Vein endothelial cell (primary cell): ENCODE measurements around a stretch of chr5.

DNA sequence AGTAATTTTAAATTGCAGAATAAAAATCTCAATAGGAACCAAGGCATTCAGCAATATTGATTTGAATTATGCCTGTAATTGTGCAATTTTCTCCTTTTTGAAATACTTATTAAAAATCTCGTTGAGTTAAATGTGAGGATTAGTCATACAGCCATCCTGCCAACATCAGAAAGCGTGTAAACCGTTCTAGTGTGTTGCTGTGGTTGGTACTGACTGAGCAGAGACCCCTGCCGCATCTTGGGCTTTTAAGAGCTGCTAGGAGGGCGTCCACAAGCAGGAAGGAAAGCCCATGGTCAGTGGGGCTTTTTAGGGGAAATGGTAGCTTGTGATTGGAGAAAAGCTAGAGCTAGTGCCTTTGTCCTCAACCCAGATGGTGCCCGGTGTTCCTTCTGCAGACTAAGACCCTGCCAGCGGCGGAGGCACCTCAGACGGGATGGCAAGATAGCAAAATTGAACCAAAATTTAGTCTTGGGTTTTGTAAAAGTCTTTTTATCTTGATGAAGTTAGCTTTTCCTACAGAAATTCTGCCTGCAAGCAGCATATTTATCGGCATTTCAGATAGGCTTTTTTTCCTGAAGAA, 1.4 kb downstream of the SDHA start:
- CAGE, long polyA plus RNA = no peak

- CAGE, long polyA plus RNA = no peak
Observed at GRCh38 chr5:220135-220406, 2.0 kb downstream of the SDHA start.

GRCh38 chr5:321854-322148, 287 bp downstream of the AHRR start:
- CAGE, long polyA plus RNA = no peak

- CAGE, long polyA plus RNA = no peak
Observed at GRCh38 chr5:473408-473715, 30.4 kb downstream of the EXOC3 start.

DNA sequence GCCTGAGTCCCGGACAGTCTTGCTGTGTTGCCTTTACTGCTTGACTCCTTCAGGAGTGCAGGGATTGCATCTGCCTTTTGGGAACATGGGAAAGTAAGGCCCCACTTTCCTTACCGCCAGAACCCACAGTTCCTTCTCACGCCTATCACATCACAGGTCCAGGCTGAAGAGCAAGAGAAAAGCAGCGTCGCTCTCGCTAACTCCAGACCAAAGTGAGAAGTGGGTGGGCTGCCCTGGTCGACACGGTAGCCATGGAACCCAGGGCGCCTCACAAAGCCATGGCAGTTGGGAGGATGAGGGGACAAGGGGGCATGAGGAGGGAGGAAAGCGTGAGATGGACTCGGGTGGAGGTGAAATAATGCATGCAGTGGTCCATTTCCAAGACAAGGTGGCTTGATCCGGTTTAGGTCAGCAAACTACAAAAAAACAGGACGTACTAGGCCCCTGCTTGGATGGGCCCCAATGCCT, 8.0 kb upstream of the ZDHHC11 start:
- CAGE, long polyA plus RNA = no peak

DNA sequence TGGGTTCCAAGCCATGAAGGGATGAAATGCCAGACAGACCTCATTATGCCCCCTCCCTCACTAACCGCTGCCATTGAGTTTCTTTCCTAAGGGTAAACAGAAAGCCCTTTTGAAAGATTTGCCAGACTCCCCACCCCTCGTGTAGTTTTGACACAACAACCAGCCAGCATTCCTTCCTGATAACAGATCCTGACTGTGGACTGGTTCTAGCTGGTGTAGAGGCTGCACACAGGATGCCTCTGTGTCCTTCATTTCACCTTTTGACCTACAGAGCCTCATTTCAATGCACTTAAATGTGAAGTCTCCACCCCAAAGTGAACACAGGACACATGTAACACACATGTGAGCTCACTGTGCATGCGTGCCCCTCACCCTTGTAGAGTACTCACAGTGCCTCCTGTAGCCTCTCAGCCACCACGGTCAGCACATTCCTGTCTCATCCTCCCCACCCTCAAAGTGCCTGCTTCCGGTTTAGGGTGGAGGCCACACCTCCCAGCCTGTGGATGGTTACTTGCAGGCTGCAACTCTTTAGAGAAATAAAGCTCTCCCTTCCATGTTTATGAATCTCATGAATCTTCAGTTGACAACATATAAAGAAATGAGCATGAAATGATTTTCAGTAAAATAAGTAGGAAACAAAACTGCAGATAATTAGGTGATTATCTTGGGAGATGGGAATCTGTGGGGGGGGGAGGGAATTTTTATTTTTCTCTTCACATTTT, 11.6 kb upstream of the NKD2 start:
- CAGE, long polyA plus RNA = no peak

DNA sequence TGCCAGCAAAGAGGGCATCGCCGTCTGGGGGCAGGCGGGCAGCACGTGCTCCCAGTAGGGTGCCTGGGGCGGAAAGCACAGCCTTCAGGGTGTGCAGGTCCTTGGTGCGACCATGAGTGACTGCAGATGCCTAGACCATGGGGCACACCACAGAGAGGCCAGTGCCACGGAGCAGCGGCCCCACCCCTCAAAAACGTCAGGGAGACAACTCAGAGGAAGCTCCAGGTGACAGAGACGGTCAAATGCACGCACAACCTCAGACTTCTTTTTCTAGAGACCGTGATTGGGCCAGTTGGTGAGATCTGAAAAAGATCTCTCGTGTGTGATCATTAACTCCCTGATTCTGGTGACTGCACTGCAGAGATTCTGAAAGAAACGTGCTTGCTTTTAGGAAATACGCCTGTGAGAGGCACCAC, 16.1 kb downstream of the SLC12A7 start:
- CAGE, long polyA plus RNA = no peak

- CAGE, long polyA plus RNA = no peak
Observed at GRCh38 chr5:1124500-1125299, 12.8 kb upstream of the SLC12A7 start.

GRCh38 chr5:1131015-1131657, 19.3 kb upstream of the SLC12A7 start:
- CAGE, long polyA plus RNA = no peak

DNA sequence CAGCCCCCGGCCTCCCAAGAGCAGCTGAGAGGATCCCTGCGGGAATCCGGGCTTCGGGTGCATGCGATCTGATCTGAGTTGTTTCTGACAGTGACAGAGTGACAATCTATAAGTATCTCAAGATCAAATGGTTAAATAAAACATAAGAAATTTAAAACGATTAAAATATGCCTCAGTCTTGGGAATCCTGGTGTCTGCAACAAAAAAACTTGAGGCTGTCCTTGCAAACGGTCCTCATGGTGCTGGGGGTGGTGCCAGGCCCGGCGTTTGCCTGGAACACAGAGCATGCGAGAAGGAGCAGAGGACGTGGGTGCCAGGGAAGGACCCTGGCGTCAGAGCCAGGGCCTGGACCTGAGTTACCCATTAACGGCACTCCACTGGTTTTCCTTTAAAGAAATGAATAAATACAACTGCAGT, 221 bp upstream of the SLC6A18 start:
- CAGE, long polyA plus RNA = no peak

GRCh38 chr5:1251770-1252573, 26.8 kb downstream of the SLC6A18 start:
- CAGE, long polyA plus RNA = no peak

DNA sequence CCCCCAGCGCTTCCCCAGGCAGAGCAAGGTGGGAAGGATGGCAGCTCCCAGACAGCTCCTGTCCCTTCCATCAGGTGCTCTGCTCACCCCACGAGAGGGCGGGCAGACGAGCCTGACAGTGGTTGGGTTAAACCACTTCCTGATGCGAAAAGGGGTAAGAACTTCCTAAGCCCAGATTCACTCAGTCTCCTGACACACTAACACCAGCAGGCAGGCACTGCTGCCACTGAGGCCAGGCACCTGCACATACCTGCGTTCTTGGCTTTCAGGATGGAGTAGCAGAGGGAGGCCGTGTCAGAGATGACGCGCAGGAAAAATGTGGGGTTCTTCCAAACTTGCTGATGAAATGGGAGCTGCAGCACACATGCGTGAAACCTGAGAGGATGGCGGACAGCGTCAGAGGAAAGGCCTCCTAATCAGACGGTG, 29.9 kb downstream of the SLC6A18 start:
- CAGE, long polyA plus RNA = no peak

GRCh38 chr5:1437470-1437998, 7.7 kb downstream of the SLC6A3 start:
- CAGE, long polyA plus RNA = no peak

- CAGE, long polyA plus RNA = no peak
Observed at GRCh38 chr5:1462987-1463703, 17.9 kb upstream of the SLC6A3 start.

GRCh38 chr5:1470432-1471722, 25.6 kb upstream of the SLC6A3 start:
- CAGE, long polyA plus RNA = no peak

DNA sequence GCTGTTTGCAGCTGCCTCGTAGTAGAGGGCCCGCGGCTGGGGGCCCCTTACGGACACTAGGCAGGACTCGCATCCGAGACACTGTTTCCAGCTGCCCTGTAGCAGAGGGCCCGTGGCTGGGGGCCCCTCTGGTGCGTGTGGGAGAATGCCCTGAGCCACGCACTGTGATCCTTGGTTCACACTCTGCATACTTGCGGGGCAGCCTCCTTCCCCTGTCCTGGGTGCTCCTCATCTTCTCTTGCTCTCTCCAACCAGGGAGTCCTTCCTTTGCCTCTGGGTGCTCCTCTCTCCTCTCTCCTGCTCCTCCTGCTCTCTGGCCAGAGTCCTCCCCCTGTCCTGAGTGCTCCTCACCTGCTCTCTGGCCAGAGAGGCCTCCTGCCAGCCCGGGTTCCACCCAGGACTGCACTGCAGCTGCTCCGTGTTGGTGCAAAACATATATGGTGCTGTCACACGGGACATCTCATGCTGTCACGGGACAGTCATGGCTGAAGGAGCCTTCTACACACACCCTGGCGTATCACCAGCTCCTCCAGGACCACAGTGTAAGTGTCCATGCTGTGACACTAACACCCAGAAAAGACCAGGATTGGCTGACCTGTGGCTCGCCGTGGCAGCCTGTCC, 27.6 kb upstream of the SLC6A3 start:
- CAGE, long polyA plus RNA = no peak

DNA sequence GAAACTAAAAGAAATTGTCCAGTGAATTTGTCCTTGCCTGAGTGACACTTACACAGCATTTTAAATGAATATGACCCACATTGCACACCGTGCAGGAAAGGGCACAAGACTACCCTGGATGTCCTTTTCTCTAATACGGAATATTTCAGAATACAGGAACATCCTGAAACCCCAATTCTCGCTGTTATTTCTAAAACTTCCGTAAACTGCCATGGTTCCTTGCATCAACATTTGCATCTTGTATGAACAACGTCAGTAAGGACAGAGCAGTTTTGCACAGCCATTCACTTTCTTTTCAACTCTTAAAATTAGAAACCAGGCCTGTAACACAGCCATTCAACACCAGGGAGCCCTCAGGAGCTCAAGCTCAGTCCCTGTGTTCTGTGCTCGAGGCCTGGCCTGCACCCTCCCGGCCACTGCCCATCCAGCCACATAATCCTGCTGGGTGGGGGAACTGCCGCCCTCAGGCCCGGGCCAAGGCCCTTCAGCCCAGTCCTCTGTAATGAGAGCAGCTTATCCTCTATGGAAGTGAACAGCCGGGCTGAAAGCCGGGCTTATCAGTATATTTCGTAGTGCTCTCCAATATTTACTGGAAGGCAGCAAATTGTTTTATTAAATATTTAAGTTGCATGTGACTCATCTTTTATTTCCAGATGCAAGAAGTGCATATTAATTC, 33.0 kb upstream of the SLC6A3 start:
- CAGE, long polyA plus RNA = no peak

- CAGE, long polyA plus RNA = no peak
Observed at GRCh38 chr5:1494448-1495619, 28.9 kb downstream of the LPCAT1 start.

DNA sequence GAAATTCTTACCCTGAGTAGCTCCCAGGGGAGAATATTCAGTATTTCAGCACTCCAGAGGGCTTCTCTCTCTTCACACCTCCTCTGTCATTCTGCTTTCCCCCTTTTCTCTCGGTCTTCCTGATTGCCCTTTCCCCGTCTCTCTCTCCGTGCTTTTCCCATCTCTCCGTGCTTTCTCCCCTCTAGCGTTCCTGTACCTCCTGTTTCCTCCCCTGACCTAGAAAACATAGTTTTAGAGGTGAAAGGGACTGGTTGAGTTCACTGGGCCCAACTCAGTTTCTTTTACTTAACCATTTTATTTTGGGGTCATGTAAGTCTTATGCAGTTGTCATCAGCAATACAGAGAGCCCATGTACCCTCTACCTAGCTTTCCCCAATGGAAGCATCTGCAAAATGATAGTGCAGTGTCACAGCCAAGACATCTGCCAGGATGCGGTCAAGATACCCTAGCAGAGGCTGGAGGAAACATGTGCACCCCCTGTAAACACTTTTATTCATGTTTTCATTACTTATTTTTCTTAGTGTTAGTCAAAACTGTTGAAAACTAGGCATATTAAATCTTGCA, 76.6 kb upstream of the LPCAT1 start:
- CAGE, long polyA plus RNA = no peak

DNA sequence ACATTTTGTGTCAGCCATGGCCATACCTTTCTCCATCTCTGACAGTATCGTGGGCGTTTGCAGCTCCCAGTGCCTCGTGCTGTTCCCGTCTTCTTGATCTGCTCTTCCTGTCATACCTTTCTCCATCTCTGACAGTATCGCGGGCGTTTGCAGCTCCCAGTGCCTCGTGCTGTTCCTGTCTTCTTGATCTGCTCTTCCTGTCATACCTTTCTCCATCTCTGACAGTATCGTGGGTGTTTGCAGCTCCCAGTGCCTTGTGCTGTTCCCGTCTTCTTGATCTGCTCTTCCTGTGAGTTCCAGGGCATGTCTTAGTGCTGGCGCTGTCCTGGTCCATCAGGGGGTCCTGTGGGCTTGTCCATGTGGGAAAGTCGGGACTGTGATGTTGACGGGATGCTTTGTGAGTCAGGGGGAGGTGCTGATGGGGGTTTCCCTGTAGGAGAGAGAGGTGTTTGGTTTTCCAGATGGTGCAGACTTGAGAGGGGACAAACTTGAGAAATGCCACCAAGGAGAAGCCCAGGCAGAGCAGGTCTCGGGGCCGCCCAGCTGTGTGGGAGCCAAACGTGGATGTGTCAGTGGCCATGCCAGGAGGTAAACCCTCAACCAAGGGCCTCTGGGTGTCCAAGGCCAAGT, 88.0 kb upstream of the LPCAT1 start:
- CAGE, long polyA plus RNA = no peak